ENCODE results near the gene C22orf42.

DNA sequence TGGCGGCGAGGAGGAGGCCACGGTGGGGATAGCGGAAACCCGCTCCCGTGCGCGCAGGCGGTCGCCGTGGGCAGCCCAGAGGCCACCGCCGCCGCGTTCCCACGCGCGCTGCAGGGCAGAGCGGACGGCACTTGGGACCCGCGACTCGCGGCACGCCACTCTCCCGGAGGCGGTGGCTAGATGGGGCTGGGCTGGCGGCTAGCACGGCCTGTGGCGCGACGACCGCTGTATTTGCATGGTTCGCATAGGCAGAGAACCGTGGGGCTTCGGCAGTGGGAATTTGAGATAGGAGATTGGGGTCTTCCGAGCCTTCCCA is 354 bp upstream of the EIF4ENIF1 start:
- PRO-cap: bidirectional peak, plus-strand start at position 118 of the sequence, minus-strand start at position 154 of the sequence
- RRBS, 2 experiments: no CpG with 5 or more reads among the region's 37 CpGs

- PRO-cap: no peak
- RRBS, 2 experiments: no CpG with 5 or more reads among the region's 1 CpG
Observed at GRCh38 chr22:31579793-31580237, 82.2 kb downstream of the PISD start.

DNA sequence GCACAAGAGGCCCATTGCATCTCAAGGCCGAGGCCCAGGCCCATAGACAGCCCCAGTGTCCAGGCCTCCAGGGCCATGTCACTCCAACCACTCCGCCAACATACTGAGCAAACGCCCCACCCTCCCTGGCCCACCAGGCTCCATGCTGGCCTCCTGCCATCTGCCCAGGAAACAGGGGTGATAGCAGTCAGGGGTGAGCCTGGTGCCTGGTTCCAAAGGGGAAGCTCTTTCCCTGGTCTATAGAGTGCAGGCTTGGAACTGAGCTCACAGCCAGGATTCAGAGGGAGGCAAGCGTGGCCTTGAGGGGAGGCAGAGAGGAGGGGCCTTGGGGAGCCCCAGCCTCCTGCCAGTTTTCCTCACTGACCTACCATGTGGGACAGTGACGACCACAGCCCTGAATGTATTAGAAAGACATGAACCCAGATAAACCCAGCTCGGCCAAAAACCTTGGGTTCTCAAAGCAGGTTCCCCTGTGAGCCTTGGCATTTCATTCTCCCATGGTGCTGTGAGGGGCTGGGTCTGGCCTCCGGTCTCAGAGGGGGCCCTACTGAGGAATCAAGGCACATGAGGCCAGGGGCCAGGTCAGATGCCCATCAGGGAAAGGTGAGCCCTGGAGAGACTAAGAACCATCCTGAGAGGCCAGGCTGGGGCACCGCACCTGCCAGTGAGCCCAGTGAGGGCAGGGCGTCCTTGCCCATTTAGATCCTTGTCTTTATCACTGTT is 34.5 kb downstream of the PISD start:
- PRO-cap: no peak
- RRBS, 2 experiments: no CpG with 5 or more reads among the region's 9 CpGs

DNA sequence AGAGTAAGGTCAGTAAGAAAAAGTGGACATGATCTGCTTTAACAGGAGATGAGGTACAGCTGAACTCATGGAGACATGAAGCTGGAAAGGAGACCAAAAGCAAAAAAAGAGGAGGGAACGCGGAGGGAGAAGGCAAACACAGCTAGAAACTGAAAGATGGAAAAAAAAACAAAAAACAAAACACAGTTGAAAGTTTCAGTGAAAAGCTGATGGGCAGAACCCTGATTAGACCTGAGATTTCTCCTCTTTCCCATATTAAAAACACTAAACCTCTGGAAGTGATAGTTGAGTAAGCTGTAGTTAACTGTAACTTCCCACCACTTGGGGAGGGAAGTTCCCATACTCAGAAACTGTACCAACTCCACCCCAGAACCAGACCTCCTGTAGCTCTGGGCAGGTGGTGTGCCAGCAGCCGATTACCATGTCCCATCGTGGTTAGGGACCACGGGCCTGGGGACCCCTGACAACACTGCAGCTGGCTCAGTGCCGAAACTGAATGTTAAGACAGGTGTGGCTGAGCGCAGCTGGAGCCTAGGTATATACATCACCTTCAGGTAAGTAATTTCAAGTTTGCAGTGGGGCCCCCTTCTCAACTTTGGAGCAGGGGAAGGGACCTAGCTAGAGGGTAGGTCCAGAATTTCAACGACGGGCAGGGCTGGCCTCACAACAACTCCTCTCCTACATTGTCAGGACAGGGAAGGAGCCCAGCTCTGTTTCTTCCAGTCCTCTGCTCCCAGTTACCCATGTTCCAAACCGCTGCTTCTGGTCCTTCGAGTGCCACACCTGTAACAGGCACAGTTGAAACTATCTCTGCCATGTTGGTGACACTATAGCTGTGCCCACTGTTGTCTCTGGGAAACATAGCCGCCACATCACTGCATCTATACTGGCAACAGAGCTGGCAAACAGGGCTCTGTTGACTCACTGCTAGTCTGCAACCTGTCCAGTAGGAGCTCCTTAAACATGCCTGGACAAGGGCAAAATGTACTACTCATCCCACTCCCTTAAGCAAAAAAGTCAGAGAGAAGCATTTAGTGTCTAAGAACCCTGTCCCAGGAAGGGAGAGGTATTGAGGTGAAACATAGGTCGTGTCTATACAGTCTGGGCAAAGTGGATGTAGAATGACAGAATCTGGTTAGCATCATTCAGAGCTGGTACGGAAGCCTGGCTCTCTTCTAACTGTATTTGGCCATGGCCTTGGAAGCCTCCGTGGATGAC is 20.8 kb upstream of the PISD start:
- PRO-cap: no peak
- RRBS, 2 experiments: no CpG with 5 or more reads among the region's 15 CpGs

DNA sequence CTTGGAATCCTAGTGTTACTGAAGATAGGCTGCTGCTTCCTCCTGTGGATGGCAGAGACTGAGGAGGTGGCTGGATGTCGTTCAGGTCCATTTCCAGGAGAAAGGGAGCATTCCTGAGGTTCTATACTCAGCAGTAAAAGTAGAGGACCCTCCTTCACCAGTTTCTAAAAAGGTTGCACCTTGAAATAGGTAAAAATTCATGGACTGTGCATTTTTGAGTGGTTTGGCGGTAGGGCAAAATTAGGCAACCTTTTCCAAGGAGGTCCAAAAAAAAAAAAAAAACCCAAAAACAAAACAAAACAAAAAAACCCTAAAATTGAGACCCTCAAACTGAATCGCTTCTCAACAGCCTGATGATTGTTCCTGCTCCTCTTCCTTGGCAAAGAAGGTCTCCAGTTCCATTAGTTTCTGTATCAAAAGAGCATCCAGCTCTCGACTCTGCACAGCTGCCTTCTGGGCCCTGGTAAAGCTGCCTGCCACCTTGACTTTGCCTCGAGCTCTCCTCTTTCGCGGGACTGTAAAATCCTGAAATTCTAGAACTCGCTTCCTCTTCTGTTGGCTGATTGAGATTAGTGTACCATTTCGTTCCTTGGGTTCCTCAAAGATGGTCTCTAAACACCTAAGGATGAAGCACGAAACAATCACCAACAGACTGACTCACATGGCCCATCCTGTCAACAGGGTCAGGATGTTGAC is 23.3 kb upstream of the PISD start:
- PRO-cap: no peak
- RRBS, 2 experiments: no CpG with 5 or more reads among the region's 10 CpGs

DNA sequence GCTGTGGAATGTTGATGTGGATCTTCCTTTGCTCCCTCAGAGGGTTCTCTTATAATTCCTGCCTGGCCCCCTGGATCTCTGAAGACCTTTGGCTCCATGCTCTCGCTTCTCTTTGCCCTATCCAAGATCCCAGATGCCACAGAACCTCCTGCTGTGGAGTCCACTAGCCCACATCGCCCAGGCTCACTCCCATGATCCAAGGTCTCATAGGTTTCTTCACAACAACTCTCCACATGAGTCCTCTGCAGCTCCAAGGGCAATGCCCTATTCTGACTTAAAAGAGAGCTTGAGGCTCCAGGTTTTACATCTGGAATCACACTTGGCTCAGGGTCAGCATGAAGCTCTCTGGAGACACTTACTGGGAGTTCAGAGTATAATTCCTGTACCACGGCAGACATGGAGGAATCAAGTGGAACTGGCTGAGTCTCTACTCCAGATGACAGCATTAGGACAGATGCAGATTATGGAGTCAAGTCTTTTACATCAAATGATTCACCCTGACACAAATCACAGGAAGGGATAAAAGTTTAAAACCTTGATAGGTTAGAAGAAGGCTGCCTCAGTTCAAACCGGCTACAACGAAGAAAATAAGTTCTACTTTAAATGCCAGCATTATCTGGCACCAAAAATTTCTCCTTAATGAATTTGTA is 11.4 kb downstream of the PRR14L start:
- PRO-cap: no peak
- RRBS, 2 experiments: no CpG with 5 or more reads among the region's 5 CpGs

- PRO-cap: unidirectional peak, minus-strand start at chr22:31857408
- RRBS, 2 experiments: 0 to 50% methylated on average over 1 of the region's 9 CpGs
Observed at GRCh38 chr22:31857197-31857687, 87.1 kb upstream of the YWHAH start.

GRCh38 chr22:32039302-32039637 is 3.8 kb upstream of the SLC5A1 start:
- PRO-cap: no peak
- RRBS, 2 experiments: no CpG with 5 or more reads among the region's 16 CpGs

DNA sequence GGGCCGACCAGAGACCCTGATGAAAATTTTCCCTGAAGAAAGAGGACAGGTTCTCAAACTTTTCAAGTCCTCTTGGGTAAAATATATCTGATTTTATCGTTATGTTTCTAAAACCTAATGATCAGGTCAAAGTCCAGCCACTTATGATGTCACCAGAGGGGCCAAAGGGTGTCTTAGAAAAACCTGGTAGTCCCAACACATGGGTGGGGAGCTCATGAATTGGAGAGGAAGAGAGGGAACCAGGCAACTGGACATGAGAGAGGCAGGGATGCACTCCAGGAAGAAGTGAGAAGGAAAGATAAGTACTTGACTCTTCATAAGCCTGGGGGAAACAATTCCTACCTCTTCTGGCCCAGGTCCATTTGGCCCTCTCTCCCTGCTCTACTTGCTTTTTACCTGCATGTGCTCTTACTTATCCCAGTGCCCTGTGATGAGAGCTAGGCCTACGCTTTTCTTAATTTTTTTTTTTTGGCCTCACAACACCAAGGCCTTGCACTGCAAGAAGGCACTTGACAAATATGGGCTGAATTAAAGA is 9.3 kb downstream of the SLC5A1 start:
- PRO-cap: no peak
- RRBS, 2 experiments: no CpG with 5 or more reads among the region's 3 CpGs

- PRO-cap: no peak
- RRBS, 2 experiments: no CpG with 5 or more reads among the region's 2 CpGs
Observed at GRCh38 chr22:32078995-32079436, 36.0 kb downstream of the SLC5A1 start.

GRCh38 chr22:32137616-32138401 is 21.3 kb downstream of the C22orf42 start:
- PRO-cap: no peak
- RRBS, 2 experiments: no CpG with 5 or more reads among the region's 20 CpGs

DNA sequence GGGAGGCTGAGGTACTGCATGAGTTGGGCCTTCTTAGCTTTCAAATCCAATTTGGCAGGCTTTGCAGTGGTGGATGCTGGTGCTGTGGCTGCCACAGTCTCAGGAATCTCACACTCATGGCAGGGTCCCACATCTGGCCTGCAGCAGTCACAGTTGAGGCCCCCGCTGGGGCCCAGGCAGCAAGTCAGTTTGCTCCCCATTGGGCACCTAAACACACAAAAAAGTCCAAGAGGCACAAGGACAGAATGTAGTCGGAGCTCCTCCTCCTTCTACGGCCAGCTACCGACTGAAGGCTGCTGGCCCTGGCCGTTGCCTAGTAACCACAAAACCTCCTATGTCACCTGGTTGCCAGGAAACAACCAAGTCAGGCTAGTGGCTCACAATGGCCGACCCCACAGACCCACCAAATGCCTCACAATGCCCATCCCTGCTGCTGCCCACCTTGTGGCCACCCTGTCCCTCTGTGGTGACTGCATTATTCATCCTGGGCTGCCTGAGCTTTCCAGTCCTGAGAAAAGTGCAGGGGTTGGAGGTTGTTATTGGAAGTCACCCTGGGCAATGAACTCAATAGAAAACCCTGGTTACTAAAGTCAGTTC is at the start of gene C22orf42:
C22orf42 (minus strand) TSS at position 288 of the 597 bp plus-strand sequence.
- PRO-cap: no peak
- RRBS, 2 experiments: no CpG with 5 or more reads among the region's 6 CpGs

GRCh38 chr22:32232817-32233301 is 22.3 kb downstream of the SLC5A4 start:
- PRO-cap: no peak
- RRBS, 2 experiments: no CpG with 5 or more reads among the region's 11 CpGs

DNA sequence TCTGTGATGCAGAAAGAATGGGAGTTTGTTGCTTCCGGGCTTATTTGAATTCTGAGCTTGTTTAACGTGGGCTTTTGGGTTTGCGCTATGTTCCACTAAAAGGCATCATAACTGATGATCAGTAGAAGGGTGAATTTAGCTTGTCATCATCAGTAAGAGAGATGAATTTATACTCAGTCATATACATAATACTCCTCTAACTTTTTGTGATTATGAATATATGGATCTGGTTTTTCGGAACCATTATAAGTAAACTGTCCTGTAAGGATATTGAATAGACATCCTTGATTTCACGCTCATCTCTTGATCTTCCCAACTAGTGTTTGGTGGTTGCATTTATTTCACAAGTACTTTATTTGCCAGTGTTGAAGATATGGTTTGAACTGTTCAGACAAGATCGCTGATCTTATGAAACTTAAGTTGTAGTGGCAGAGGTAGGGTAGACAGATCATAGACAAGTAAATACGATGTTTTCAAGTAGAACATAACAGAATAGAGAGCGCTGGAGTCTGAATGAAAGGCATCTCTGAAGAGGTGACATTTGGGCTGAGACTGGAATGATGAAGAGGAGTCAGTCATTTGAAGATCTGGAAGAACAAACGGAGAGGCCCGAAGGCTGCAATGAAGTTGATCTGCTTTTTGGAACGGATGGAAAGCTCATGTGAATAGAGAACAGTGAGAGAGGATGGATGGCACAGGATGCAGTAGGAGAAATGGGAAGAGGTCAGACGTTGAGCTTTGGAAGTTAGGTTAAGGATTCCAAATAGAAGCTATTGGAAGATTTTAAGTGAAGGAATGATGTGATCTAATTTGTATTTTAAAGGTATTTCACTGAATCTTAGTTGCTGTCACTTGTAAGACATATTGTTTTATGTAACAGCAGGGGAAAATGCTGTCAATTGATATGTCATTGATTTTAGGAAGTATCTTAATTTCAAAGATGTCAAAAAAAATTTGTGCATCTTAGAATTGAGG is 3.1 kb downstream of the FBXO7 start:
- PRO-cap: no peak
- RRBS, 2 experiments: no CpG with 5 or more reads among the region's 12 CpGs

DNA sequence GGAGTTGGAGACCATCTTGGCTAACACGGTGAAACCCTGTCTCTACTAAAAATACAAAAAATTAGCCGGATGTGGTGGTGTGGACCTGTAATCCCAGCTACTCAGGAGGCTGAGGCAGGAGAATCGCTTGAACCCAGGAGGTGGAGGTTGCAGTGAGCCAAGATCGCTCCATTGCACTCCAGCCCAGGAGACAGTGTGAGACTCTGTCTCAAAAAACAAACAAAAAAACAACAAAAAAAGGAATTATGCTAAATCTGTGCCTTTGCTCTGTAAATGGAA is 21.6 kb downstream of the FBXO7 start:
- PRO-cap: no peak
- RRBS, 2 experiments: no CpG with 5 or more reads among the region's 4 CpGs

DNA sequence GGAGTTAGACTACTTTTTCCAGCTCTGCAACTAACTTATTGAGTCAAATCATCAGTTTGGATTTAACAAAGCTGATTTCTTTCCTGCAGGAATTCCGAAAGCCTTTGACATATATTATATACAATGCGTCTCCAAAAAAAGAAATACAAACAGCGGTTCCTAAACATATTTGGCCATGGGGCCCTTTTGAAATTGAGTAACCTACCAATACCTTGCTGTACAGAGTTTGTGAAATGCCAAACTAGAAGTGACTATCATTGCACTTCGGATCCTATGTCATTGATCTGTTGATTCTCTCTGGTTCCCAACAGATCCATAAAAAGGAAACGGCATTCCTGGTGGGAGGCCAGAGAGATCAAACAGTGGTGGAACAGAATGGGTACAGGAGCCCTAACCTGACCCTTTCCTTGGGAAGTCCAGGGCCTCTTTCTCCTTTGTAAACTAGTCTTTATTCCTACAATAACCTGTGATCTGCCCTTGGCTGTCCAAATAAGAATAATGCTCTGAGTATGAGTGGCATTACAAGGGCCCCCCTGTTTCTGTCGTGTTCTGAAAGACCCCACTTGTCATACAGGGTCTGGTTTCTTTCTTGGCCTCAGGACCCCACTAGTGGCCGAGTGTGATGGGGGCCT is 38.0 kb downstream of the FBXO7 start:
- PRO-cap: no peak
- RRBS, 2 experiments: no CpG with 5 or more reads among the region's 7 CpGs

DNA sequence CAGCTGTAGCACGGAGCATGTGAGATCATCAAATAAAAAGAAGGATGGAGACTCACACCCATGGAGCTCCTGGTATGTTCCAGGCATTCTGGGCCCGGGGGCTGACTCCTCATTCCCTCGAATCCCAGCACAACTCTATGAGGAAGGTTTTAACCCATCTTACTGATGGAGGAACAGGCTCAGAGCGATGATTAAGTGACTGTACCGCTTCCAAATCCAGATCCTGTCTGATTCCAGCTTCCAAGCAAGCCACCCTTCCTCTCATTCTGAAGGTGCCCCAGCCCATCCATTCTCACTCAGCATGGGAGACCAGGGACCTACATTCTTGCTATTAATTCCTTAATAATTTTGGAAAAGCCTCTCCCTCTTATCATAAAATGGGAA is 60.3 kb downstream of the FBXO7 start:
- PRO-cap: no peak
- RRBS, 2 experiments: no CpG with 5 or more reads among the region's 5 CpGs

DNA sequence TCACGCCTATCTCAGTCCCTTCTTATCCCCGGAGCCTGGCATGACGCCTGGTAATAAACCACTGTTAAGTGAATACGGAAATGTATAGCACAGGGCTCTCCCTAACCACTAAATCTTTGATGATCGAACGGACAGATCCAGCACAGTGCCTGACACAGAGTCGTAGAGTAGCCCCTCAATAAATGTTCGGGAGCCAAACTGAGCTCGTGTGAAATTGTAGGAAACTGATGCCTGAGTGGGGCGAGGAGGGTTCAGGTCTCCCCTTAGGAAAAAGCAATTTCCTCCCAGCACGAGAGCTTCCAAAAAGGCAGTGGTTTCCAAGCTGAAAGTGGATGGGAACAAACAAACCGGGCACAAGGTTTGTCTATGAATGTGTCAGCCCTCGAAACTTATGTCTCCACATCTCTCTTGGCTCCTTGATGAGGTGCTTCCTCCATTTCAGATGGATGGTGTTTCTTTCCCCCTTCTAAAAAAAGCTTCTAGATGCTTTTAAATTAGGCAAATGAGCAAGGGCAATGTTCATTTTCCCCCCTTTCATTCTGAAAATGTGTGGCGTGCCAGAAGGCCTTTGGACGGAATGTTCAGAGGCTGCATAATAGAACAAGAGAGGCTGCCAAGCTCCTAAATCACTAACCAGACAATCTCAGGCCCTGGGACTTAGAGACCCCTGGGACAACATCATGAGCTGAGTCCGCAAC is 143.6 kb downstream of the FBXO7 start:
- PRO-cap: no peak
- RRBS, 2 experiments: no CpG with 5 or more reads among the region's 16 CpGs

DNA sequence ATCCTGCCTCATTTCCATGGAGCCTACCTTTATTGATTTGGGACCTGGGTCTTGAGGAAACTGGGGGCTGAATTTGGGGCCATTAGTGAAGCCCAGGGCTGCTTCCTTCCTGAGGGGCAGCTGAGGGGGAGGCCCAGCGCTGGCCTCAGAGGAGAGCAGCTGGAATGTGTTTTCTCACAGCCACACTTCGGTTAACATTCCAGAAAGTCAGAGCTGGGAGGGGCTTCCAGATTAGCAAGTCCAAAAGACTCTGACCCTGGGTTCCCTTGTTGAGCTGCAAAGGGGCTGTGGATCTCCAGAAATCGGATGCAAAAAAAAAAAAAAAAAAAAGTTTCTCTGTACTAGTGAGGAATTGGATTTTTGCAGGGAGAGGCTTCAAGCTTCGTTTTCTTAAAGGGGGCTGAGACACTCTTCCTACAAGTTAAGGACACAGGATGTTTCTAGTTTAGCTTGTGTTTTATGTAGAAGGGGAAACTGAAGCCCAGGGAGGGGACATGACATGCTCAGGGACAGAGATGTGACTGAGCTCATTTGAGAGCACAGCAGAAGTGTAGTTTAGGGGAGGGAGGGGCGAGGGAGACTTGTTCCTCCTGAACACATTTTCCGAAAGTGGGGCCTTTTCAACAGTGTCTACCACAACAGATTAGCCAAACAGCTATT is 147.9 kb downstream of the FBXO7 start:
- PRO-cap: no peak
- RRBS, 2 experiments: no CpG with 5 or more reads among the region's 6 CpGs

DNA sequence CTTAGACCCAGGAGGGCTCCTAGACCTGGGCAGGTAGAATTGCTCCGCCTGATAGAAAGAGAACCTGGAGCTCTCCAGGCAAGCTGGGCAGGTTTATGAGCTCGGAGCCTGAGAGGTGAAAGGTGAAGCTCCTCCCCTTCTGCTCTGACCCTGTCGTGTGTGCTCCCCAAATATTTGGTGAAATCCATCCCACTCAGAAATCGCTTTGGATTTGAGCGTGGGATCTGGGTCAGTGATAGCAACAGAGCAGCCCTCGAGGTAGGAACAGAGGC is 154.3 kb downstream of the FBXO7 start:
- PRO-cap: no peak
- RRBS, 2 experiments: no CpG with 5 or more reads among the region's 6 CpGs

All from HEK293 (cell line).